Metastatic Liver Carcinoma in the Adrenal Gland (tissue), 2 donors: ENCODE results near the gene SPDYE10.

GRCh38 chr7:69749389-69749743, 151.1 kb downstream of the AUTS2 start:
- PRO-cap, 2 experiments: no peak in any of the 2 experiments

DNA sequence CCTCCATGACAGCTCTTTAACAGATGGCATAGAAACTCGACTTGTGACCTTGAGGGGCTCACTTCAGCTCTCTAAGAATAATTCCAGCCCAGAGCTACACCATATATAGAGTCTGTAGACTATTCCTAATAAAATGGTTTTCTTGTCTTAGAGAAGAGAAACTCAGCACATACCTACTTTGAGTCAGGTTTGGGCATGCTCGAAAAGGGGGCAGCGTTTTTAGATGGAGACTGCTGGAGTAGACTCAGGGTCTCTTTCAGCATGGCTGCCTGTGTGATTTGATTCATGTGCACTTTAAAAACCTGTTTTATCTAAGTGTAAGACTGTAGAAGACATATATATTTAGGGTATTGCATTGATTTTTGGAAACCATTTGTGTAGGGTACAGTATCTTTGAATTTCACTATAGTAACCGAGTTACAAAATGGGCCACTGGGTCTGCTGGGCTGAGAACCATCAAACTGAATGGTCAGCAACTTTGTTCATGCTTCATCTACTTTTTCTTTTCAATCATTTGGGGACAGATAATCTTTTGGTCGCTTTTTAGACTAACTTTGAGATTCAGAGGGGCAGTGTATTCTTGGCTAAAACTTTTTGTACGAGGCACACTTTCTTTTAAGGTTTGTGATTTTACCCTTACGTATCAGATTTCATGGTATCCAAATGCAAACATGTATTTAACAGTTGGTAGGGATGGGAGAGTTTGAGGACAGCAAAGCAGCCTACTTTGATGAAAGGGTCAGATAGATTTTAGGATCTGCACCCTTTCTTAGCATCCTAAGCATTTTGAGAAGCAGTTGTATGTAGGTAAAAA, 346.1 kb downstream of the AUTS2 start:
- PRO-cap, 2 experiments: no peak in any of the 2 experiments

- PRO-cap, 2 experiments: no peak in any of the 2 experiments
Observed at GRCh38 chr7:70152051-70152567, 553.8 kb downstream of the AUTS2 start.

GRCh38 chr7:70599889-70600396, 532.0 kb upstream of the GALNT17 start:
- PRO-cap, 2 experiments: no peak in any of the 2 experiments

DNA sequence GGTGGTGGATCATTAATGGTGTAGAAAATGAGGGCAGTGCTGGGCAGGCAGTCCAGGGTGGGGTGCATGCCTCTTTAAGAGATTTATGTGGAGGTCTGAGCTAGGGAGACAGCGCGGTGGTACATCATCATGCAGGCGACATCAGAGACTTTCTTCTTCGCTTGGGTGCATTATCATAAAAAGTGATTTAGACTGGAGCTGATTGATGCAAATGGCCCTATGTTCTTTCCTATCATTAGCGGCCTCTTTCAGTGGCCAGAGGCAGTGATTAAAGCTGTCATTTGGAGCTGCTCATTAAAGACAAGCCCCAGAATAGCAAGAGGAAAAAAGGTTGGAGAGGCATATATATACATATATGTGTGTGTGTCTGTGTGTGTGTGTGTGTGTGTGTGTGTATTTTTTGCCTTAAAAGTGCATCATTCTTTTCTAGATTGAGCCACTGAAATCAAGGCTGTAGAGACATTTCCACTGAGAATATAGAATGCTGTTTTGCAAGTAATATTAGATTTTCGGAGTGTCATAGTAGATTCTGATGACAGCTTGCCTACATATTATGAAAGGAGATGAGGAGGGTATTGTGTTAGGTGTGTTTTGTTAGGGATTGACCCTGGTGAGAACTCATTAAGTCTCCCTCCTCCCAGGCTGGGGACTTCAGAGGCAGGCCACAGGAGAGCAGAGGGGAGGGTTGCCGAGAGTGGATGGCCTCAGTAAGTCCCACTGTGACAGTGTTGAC, 518.9 kb upstream of the GALNT17 start:
- PRO-cap, 2 experiments: no peak in any of the 2 experiments

- PRO-cap, 2 experiments: no peak in any of the 2 experiments
Observed at GRCh38 chr7:70695021-70695385, 436.9 kb upstream of the GALNT17 start.

DNA sequence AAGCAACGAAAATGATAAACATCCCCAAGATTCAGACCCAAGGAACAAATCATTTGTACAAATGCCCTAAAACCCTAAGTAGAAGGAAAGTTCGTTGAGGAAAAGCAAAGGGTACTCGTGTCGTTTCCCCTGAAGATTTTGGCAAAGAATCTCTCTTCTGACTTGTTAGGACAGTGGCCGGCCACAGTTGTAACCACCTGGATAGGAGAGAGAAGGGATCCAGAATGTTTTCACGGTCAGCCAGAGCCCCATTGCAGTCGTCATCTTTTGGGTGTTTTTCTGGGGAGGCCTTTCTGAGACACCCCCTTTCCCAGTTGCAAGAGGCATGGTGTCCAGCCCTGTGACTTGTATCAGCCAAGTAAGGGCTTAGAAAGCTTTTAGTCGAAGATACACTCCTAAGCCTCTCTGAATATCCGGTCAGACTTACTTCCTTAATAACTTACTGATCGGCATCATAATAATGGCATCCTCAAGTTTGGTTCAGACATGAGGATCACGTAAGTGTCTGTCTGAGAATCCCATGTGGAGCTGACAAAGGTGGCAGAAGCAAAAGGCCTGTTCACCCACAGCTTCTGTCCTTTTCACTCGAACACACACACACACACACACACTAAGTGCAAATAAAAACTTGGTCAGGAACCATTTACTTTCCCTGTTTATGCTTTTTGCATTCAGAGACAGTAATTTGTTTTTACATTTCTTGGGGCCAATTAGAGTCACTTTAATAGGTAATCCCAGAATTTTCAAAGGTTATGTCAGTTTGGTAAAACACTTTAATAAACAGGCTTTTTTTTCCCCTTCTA, 435.7 kb upstream of the GALNT17 start:
- PRO-cap, 2 experiments: no peak in any of the 2 experiments

DNA sequence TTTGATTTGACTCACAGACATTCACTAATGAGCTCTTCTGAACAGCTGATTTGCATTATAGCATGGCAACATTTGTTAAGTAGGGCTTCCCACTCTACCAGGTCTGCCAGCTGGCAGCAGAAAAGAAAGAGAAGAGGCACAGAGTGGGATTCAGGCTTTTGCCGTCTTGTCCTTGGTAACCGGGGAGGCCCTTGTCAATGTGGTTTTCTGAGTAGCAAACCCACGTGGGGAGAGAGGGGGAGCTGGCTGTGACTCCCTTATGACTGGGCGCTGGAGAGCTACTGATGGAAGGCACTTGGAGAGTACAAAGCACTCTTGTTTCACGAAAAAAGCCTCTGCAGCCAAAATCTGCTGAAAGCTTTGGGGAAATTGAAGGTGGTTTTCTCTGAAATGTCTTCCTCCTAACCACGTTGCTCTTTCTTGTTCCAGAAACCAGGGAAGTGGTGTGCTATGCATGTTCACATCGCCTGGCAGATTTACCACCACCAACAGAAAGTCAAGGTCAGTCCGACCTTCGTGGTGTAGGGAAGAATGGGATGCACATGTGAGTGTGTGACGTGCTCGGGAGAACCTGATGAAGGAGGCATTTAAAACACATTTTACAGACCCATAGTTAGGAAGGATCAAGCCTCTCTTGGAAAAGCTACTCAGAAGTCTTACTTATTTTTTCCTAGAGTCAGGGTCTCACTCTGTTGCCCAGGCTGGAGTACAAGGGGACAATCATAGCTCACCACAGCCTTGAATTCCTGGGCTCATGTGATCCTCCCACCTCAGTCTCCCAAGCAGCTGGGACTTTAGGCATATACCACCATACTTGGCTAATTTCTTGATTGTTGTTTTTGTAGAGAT, 355.0 kb upstream of the GALNT17 start:
- PRO-cap, 2 experiments: no peak in any of the 2 experiments

DNA sequence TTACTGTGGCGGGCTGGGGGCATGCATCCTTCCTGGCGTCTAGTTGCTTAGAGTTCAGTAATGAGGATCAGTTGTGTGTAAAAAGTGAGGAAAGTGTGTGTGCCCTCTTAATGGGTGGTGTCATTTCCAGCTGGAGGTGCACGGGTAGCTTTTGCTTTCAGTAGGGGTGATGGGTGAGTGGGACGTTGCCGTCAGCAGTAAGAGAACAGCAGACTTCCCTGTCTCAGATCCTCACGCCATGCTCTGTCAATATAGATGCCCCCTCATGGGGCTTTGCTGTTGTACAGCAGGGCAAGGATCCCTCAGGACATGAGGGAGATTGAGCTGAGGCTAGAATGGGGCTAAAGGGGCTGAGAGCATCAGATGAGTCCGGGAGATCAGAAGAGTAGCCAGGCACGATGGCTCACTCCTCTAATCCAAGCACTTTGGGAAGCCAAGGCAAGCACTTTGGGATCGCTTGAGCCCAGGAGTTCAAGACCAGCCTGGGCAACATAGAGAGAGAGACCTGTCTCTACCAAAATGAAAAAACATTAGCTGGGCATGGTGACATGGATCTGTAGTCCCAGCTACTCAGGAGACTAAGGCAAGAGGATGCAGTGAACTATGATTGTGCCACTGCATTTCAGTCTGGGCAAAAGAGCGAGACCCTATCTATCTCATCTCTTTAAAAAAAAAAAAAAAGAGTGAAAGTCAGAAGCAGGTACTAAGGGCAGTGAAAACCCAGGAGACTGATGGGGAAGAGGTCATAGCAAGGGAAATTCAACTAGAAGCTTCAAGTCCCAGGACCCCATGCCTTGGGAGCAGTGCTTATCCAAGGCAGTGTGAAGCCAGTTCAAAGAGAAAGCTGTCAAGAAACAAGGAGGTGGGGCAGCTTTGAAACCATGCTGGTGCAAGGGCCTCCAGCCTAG, 352.3 kb upstream of the GALNT17 start:
- PRO-cap, 2 experiments: no peak in any of the 2 experiments

DNA sequence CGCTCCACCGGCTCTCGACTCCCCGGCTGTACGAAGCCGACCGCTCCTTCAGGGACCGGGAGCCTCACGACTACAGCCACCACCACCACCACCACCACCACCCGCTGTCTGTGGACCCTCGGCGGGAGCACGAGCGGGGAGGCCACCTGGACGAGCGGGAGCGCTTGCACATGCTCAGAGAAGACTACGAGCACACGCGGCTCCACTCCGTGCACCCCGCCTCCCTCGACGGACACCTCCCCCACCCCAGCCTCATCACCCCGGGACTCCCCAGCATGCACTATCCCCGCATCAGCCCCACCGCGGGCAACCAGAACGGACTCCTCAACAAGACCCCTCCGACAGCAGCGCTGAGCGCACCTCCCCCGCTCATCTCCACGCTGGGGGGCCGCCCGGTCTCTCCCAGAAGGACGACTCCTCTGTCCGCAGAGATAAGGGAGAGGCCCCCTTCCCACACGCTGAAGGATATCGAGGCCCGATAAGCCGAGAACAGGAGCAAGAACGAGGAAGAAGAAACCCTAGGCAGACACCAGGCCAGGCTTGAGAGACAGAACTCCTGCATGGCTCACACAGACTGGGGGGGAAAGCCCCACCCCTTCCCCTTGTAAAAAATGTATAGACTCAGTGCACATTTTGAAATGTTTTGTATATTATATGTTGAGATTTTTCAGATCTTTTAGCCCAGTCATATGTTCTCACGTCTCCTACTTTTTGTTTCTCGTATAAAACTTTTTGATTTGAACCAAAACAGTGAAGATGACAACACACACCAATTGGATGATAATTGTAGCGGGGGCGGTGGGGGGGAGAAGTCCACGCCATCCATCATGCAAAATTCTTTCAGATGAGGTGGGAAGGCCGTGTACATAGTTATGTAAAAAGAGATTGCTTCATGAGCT, 341.2 kb upstream of the GALNT17 start:
- PRO-cap, 2 experiments: no peak in any of the 2 experiments

DNA sequence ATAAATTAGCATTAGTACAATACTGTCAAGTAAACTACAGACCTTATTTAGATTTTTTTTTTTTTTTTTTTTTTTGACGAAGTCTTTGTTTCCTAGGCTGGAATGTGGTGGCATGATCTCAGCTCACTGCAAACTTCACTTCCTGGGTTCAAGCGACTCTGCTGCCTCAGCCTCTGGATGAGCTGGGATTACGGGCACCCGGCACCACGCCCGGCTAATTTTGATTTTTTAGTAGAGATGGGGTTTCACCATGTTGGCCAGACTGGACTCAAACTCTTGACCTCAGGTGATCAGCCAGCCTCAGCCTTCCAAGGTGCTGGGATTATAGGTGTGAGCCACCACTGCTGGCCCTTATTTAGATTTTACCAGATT, 89.9 kb downstream of the GALNT17 start:
- PRO-cap, 2 experiments: no peak in any of the 2 experiments

GRCh38 chr7:71458200-71458479, 326.2 kb downstream of the GALNT17 start:
- PRO-cap, 2 experiments: no peak in any of the 2 experiments

GRCh38 chr7:72332179-72332541, 80.0 kb downstream of the CALN1 start:
- PRO-cap, 2 experiments: no peak in any of the 2 experiments

DNA sequence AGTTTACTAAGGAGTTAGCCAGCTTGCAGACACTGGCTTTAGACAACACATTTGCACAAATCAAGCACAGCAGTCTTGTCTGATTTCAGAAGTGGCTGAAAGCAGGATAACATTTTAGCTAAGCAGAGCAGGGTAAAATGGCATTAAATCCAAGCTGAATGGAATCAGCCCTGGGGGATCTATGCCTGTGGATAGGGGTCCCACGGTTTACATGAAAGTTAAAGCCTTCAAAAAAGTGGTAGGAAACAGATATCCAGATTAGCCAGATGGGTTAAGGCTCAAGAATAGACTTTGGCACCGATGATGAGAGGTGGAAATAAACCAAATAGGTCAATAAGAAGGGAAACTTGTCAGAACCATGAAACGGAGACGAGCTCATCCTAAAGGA, 139.1 kb downstream of the TYW1B start:
- PRO-cap, 2 experiments: no peak in any of the 2 experiments

GRCh38 chr7:73155157-73155877, at the start of gene SPDYE10:
SPDYE10 (minus strand) TSS chr7:73155431.
- PRO-cap, 2 experiments: no peak in any of the 2 experiments

- PRO-cap, 2 experiments: no peak in any of the 2 experiments
Observed at GRCh38 chr7:73235949-73236306, 72.7 kb downstream of the NSUN5 start.

- PRO-cap, 2 experiments: no peak in any of the 2 experiments
Observed at GRCh38 chr7:73330037-73330747, 2.2 kb downstream of the FKBP6 start.

DNA sequence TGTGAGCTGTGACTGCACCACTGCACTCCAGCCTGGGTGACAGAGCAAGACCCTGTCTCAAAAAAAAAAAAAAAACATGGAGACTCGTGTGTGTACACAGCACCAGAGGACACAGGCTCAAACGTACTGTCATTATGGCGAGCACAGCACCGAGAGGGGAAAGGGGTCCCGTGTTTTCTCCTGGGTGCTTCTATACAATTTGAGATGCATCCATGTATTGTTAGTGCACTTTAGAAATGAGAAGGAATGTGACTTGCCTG, 35.0 kb downstream of the FKBP6 start:
- PRO-cap, 2 experiments: no peak in any of the 2 experiments

DNA sequence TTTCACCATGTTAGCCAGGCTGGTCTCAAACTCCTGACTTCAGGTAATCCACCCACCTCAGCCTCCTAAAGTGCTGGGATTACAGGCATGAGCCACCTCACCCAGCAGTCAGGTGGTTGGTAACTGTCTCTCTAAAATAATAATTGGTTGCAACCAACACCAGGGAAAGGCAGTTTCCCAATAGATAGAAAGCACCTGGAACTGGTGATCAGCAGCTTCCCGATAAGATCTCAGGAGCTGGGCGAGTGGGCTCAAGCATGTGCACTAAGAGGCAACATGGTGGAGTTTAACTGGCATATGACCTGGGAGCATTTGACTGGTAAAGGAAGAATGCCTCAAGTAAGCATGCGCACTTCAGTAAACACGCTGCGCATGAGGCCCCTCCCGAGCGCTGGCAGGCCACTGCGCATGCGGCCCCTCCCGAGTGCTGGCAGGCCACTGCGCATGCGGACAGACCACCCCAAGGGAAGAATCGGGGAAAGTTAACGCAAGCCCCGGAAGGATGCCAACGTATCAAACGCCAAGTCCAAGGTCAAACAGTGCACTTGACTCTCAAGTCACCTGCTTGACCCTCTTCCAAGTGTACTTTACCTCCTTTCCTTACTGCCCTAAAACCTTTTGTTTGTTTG, 34.3 kb upstream of the FZD9 start:
- PRO-cap, 2 experiments: no peak in any of the 2 experiments

GRCh38 chr7:73423959-73424730, 9.4 kb upstream of the FZD9 start:
- PRO-cap, 2 experiments: no peak in any of the 2 experiments